Endothelial cell (in vitro differentiated cells): Measurements from ENCODE around the gene PKNOX2.

DNA sequence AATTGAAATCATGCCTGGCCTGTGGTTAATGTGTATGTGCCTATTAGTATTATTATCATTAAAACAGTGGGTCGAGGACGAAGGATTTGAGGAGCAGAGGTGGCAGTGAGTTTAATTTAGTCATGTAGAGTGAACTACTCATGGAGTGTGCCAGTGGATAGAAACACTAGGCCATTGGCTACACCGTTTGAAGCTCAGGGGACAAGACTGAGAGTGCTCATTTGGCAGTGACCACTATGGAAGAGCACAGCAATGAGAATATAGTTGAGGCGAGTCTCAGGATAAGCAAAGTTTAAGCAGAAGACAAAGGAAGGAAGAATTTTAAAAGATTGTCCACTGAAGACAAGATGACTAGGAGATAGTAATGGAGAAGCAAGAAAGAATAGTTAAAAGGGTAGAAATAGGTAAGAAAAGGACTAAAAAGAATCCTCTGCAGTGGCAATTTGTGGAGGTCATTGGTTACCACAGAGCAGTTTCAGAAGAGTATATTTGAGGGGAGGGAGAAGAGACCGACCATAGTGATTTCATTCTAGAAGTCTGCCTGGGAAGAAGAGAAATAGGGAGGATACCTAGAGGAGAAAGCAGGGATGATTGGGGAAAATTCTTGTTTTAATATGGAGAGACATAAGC lies 59.2 kb downstream of the GRAMD1B start:
- PRO-cap, result no peak

- PRO-cap, result no peak
These were observed 74.2 kb downstream of the GRAMD1B start for GRCh38 chr11:123504369-123504645.

DNA sequence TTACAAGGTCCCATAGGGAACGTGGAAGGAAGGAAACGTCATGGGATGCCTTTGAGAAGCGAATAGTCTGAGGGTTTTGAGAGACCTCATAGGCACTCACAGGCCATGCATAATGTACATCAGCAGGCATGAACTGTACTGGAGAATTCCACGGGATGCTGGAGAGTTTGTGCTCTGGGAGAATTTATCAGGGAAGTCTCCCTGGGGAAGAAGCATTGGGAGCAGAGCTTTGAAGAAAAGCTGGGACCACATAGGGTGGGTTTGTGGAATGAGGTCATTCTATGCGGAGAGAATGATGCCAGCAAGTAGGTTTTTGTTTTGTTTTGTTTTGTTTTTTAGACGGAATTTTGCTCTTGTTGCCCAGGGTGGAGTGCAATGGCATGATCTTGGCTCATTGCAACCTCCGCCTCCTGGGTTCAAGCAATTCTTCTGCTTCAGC lies 112.1 kb downstream of the SCN3B start:
- PRO-cap, result no peak

- PRO-cap, result no peak
These were observed 95.2 kb downstream of the SCN3B start for GRCh38 chr11:123559136-123559793.

- PRO-cap, result no peak
These were observed 77.2 kb downstream of the SCN3B start for GRCh38 chr11:123576865-123577902.

DNA sequence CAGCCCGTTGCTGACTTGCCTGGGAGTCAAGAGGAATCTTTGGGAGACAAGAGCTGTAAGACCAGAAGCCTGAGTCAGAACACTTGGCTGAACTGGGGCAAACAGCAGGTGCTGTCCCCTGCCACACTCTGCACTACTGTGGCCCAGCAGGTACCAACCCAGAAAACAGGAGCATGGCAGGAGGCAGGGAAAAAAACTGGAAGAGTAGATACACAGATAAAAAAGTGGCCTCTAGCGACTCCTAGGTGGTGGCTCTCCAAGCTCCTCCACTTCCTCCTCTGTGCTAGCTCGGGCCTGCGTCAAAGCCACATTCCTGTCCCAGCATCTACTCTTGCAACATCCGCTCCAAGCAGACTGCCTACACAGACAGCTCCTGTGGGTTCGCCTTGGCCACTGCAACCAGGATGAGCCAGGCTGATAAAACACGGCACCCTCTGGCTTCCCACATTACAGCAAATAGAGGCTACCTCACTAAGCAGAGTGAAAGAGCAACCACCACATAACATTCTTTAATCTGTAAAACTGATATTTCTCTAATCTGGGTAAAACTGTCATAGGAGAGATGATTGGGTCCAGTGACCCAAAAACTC lies 6.9 kb downstream of the OR8B12 start:
- PRO-cap, result no peak

GRCh38 chr11:124625575-124625960 lies 2.9 kb downstream of the TBRG1 start:
- PRO-cap, result no peak

GRCh38 chr11:124638180-124639173 lies 15.8 kb downstream of the TBRG1 start:
- PRO-cap, result no peak

- PRO-cap, result no peak
These were observed 988 bp downstream of the SIAE start for GRCh38 chr11:124672440-124673062.

DNA sequence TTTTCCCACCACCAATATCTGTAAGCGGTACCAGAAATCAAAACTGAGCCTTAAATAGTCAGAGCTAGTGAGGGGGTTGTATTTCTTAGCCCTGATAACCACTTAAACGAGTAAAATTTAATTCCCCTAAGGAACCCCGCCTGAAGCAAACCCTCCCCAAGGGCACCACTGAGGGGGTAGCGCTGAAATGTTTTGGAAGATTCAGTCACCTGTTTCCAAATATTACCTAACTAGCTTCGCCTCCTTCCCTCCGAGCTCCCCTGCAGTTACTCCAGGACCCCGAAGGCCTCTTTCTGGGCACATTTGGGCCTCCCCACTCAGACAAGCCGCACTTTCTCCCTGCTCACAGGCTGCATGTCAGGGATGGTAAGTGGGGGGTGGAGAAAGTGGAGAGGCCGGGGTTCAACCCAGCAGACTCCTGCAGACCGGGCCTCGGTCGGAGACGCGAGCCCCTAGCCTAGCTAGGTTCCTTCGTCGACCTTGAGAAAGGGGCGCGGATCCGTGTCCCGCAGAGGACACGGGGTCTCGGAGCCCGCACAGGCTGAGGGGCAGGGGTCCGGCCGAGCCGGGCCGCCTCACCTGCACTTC lies 382 bp downstream of the SIAE start:
- PRO-cap, result no peak

DNA sequence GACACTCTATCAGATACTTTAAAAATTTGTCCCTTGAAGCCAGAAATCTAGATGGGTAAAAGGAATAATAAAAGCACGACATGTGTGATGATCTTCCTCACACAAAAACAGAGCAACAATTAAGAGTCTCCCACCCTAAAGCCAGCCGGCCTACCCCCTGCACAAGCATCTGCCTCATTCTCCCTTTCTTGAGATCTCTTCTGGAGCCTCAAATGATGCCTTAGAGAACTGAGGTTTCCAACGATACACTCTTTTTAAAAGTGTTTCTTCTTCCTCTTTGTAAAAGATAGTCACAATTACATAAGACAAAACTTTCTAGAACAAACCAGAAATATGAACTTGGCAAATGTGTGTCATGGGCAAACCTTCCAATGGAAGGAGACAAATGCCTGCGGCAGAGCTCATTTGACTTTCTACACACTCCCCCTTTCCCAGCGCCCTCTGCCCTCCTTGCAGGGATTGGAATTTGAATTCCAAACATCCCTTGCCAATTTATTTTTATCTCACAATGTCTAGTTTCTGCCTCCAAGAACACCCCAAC lies 14.6 kb upstream of the ESAM start:
- PRO-cap, result no peak

DNA sequence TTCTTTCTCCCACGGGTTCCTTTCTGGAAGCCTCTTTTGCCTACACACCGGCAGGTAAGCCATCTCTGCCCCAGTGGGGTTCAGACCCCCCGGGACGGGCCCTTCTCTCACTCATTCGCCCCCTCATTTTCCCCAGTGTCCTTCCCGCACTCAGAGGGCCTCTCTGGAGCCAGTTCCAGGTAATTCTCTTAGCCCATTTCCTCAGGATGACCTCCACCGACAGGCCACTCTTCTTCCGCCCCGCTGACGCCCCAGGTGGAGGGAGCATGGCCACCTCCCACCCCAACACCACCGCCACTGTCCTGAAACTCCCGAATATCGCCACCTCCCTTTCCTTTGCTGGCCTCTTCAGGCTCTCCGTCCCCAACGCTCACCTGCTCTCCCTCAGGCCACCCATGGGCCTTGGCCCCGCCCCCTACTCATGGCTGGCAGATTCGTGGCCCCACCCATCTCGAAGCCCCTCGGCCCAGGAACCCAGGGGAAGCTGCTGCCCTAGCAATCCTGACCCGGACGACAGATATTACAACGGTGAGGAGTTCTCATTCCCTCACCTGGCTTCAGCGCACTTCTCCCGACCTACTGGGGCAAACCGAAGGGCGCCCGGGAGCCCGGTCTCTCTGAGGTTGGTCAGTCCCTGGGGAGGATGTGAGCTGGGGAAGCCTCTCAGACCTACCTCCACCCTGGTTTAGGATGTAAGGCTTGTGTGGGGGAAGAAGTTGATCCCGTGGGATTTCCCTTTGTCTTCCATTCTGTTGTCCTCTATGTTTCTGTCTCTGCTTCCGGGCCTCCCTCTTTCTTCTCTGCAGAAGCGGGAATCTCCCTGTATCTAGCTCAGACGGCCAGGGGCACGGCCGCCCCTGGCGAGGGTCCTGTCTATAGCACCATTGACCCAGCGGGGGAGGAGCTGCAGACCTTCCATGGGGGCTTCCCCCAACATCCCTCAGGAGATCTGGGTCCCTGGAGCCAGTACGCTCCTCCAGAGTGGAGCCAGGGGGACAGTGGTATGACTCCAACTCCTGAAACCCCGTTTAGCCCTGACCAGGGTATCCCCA lies 12.2 kb downstream of the ROBO3 start:
- PRO-cap, result bidirectional peak, plus-strand start at position 294 of the sequence, minus-strand start at position 165 of the sequence

- PRO-cap, result no peak
These were observed 13.7 kb downstream of the ROBO4 start for GRCh38 chr11:124884075-124884337.

GRCh38 chr11:124891066-124891665 lies 6.5 kb downstream of the ROBO4 start:
- PRO-cap, result no peak

GRCh38 chr11:124892340-124892983 lies 5.2 kb downstream of the ROBO4 start:
- PRO-cap, result no peak

GRCh38 chr11:125102499-125103125 lies 8.8 kb downstream of the TMEM218 start:
- PRO-cap, result no peak

DNA sequence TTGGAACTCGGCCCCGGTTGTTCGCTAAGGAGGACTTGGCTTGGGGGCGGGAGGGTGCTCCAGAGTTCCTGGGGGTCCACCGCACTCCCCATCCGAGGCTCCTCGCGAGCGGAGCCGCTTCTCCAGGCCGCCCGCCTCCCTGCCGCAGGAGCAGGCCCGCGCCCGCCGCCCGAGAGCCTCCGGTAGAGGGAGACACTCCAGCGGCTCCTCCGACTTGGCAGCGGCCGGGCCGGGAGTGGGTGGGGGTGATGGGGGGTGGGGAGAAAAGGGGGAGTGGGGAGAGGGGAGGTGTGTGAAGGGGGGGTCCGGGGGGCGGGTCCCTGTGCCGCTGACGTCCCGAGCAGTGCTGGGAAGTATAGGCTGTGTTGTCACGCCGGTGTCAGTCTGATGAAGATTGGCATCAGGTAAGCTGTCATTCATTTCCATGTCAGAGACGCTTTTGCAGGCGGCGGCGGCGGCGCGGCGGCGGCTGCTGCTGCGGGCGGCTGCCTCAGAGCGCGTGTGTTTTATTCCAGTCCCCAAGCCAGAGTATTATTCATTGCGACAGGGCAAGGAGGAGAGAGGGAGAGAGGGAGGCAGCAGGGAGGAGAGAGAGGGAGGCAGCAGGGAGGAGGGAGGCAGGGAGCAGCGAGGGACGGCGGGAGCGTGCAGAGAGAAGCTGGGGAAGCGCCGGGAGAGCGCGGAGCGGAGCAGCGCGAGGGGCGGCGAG lies at the start of gene PKNOX2:
TSS of gene PKNOX2 (plus strand) at position 379 of the 709 bp plus-strand sequence.
- PRO-cap, result bidirectional peak, plus-strand start at position 430 of the sequence, minus-strand start at position 158 of the sequence

DNA sequence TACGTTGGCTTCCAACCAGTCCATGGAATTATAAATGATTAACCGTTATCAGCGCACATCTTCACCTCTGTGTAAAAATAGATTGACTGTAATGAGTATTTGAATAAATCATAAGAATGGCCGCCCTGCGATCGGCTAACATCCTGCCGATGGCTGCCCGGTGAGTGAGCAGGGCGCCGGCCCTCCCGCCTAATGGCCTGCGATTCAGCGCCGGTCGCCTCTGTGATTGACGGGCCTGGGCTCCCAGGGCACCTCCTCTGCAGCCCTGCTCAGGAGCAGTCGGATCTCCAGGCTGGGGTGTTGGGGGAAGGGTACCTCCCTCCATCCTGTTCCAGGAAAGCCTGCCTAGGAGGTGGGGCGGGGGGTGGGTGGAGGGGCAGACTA lies 71.5 kb downstream of the PKNOX2 start:
- PRO-cap, result no peak

DNA sequence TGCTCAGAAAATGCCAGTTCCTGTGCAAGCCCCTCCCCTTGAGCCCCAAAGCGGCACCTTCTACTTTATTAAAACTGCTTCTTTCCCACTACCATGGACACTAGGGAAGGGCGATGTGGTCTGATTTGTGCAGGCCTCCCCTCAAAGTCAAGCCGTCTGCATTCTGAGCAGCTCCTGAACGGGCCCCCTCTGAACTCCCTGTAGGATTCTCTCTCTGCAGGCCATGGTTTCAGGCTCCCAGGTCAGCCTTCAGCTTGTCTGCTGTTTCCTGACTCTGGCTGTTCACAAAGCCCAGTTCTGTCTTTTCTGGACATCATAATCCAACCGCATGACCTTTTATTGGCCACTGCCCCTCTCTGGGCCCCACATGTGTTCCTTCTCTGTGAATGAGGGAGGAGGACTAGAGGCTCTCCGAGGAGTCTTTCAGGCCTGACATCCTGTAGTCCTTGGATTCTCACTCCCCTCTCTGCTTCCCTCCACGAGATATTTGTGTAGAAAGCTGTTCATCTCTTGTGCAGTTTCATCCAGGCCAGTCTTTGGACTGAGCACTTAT lies 161.0 kb downstream of the FEZ1 start:
- PRO-cap, result no peak

GRCh38 chr11:125404033-125404732 lies 91.9 kb downstream of the FEZ1 start:
- PRO-cap, result no peak